Lung (tissue), 4 donors: ENCODE data around the genes MAGEC2, CXorf51B, AFF2, HSFX2, HSFX1 and HSFX4.

GRCh38 chrX:142205120-142205458, at the start of gene MAGEC2:
Gene MAGEC2 (minus strand): TSS chrX:142205290.
- PRO-cap, result no peak
- RAMPAGE, long total RNA, result no peak
- RRBS, result no CpG with 5 or more reads among the region's 13 CpGs

GRCh38 chrX:142703225-142703524, 322.6 kb upstream of the SPANXN4 start:
- PRO-cap, result no peak
- RAMPAGE, long total RNA, result no peak
- RRBS, result no CpG with 5 or more reads among the region's 1 CpG

DNA sequence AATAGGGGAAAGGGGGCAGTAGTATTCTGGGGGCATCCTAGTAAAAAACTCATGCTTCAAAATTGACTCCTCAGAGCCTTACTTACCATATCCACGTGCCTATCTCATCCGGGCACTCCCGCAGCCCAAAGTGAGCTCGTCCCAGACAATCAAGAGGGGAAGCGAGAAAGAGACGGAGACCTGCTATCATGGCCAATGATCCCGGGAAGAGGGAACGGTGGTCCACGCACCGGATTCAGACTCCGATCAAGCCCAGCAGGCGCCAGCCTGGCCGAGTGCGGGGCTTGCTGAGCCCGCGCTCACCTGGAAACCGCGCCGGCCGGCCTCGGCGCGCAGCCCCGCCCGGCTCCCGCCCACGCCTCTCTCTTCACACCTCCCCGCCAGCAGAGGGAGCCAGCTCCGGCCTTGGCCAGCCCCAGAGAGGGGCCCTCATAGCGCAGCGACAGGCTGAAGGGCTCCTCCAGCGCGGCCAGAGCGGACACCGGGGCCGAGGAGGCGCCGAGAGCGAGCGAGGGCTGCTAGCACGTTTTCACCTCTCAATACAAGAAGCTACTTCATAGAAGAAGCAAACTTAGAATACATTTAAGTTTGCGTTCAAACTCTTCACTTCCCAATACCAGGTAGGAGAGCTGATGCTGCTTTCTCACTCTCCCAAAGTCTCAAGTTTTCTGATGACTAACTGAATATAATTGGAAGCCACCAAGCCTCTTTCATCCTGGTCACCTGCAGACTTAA, 36.8 kb upstream of the SPANXN2 start:
- PRO-cap, result no peak
- RAMPAGE, long total RNA, result no peak
- RRBS, result 86% methylated on average over 13 of the region's 42 CpGs

DNA sequence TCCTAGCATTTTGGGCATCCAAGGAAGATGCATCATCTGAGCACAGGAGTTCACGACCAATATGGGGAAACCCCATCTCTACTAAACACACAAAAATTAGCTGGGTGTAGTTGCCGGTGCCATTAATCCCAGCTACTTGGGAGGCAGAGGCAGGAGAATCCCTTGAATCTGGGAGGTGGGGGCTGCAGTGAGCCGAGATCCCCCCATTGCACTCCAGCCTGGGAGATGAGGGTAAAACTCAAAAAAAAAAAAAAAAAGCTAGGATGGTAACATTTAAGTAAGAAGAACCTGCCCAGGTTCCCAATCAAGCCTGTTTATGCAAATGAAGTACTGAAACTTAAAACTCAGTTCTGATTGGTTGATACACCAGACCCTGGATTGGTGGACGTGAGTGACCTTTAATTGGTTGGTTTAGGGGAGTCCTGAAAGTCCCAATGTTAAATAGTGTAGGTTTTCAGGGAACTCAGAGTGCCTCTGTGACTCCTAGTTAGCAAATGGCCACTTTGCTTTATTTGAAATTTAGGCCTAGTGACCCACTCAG, 211.7 kb downstream of the SLITRK2 start:
- PRO-cap, result no peak
- RAMPAGE, long total RNA, result no peak
- RRBS, result no CpG with 5 or more reads among the region's 4 CpGs

DNA sequence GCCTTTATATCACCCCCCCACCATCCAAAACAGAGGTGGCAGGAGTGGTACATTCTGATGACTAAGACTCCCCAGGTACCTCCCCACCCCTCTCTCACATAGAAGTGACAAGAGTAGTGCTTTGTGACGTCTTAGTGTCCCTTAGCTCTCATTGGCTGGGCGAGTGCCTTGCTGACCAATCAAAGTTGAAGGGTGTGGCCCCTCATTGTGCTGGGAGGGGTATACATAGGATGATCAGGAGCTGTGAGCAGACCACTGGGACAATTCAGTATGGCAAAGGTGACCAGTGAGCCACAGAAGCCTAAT, at the start of gene CXorf51B:
Gene CXorf51B (plus strand): TSS at position 250 of the 306 bp plus-strand sequence.
- PRO-cap, result no peak
- RAMPAGE, long total RNA, result no peak
- RRBS, result no CpG with 5 or more reads among the region's 2 CpGs

- PRO-cap, result no peak
- RAMPAGE, long total RNA, result no peak
- RRBS, result no CpG with 5 or more reads among the region's 1 CpG
These were observed 36.0 kb upstream of the FMR1 start for GRCh38 chrX:147875815-147876108.

GRCh38 chrX:147885018-147885443, 26.7 kb upstream of the FMR1 start:
- PRO-cap, result no peak
- RAMPAGE, long total RNA, result no peak
- RRBS, result no CpG with 5 or more reads among the region's 2 CpGs

DNA sequence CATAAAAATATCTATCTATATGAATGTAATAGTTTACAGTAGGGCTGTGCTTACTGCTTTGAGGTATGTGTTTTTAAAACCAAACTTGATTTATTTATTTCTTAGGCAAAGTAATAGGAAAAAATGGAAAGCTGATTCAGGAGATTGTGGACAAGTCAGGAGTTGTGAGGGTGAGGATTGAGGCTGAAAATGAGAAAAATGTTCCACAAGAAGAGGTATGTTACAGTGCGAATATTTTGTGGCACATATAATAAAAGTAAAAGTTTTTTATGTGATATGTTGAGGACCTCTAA, 24.6 kb downstream of the FMR1 start:
- PRO-cap, result no peak
- RAMPAGE, long total RNA, result no peak
- RRBS, result no CpG with 5 or more reads among the region's 1 CpG

- PRO-cap, result no peak
- RAMPAGE, long total RNA, result no peak
- RRBS, result 24% methylated on average over 12 of the region's 135 CpGs
These were observed at the start of gene AFF2 for GRCh38 chrX:148500450-148501620. Gene AFF2 (plus strand): TSS chrX:148500617.

- PRO-cap, result no peak
- RAMPAGE, long total RNA, result no peak
- RRBS, result no CpG with 5 or more reads among the region's 12 CpGs
These were observed 101.3 kb downstream of the ENSG00000287585 start for GRCh38 chrX:149313896-149314467.

GRCh38 chrX:149545143-149546035, 4.3 kb downstream of the HSFX3 start:
- PRO-cap, result no peak
- RAMPAGE, long total RNA, result no peak
- RRBS, result no CpG with 5 or more reads among the region's 33 CpGs

GRCh38 chrX:149595192-149595700, at the start of gene HSFX2:
Gene HSFX2 (minus strand): TSS chrX:149595314.
- PRO-cap, result no peak
- RAMPAGE, long total RNA, result no peak
- RRBS, result no CpG with 5 or more reads among the region's 23 CpGs

DNA sequence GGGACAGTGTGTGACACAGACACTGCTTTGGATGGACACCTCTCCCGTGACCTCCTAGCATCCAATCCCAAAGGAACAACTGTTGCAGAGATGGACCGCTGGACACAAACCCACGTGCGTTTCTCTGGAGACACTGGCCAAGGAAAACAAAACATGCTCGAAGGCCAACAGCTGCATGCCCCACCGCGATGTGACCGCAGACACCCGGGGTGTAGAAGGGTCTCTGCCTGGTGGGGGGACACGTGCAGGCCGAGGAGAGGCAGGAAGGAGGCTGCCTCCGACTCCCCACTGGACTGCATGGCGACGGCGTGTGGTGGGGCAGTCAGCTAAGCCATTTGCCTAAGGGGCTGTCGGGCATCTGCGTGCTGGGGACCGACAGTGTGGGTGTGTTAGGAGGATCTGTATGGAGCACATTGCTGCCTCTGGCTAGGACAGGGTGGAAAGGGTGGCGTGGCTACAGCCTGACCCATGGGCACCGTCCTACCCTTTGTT, at the start of gene HSFX1:
Gene HSFX1 (plus strand): TSS at position 272 of the 492 bp plus-strand sequence.
- PRO-cap, result no peak
- RAMPAGE, long total RNA, result no peak
- RRBS, result no CpG with 5 or more reads among the region's 20 CpGs

DNA sequence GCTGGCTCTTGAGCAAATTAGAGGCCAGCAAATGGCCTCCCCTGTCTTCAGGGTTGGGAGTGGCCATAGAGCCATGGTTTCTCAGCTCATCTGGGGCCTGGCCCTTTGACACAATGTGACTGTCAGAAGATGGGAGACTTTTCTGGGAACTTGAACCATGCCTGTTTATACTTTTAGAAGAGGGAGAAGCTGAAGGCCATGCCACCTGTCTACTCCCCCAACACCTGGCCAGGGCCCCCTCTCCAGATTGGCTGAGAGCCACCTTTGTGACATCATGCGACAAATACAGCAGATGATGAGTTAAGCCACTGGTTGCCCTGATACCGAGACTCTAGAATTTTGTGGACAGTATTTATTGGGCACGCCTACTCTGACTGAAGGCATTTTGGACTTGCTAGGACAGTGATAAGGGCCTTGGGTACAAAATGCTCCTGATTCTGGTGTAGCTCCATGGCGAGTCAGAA, at the start of gene HSFX4:
Gene HSFX4 (plus strand): TSS at position 379 of the 464 bp plus-strand sequence.
- PRO-cap, result no peak
- RAMPAGE, long total RNA, result no peak
- RRBS, result no CpG with 5 or more reads among the region's 4 CpGs

- PRO-cap, result no peak
- RAMPAGE, long total RNA, result no peak
- RRBS, result no CpG with 5 or more reads among the region's 1 CpG
These were observed 25.1 kb upstream of the EOLA2 start for GRCh38 chrX:149963479-149963738.

DNA sequence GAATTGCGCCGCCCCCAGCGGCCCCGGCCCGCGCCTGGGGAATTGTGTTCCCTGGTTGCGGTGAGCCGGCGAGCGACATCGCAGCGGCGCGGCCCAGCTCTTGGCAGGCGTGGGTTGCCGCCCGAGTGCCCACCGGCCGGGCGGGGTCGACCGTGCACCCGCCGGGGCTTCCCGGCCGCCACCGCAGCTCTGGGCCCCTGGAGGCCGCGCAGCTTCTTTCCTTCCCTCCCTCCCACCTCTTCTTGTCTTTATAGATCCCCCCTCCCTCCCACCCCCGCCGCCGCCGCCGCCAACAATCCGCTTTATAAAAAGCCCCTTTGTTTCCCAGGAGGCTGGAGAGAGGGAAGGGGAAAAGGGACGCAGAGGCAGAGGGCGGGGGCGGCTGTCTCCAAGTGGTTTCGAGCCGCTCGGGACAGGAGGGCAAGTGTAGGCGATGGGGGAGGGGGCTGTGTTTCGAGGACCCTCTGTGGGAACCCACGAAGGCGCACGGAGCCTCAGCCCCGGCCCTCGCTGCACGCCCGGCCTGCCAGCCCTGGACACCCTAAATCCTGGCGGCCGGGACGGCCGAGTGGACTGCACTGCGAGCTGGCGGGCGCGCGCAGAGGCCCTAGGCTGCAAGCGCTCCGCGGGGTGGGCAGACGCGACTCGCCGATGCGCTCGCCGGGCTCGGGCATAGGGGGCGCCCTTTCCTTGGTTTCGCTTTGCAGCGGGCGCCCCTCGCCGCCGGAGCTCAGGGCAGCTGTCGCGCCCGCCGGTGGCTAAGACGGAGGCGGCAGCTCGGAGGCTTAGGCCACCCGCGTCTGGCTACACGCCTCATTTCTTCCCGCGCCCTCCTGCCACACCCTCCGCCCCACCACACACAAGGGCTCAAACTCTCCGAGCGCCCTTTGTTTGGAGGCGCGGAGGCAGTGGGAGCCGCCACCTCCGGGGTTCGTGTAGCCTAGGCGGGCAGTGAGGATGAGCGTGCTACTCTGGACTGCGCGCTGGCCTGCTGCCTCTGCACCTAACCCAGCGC, 2.0 kb downstream of the MAMLD1 start:
- PRO-cap, result unidirectional peak, minus-strand start at position 191 of the sequence
- RAMPAGE, long total RNA, result no peak
- RRBS, result 12% methylated on average over 36 of the region's 102 CpGs

DNA sequence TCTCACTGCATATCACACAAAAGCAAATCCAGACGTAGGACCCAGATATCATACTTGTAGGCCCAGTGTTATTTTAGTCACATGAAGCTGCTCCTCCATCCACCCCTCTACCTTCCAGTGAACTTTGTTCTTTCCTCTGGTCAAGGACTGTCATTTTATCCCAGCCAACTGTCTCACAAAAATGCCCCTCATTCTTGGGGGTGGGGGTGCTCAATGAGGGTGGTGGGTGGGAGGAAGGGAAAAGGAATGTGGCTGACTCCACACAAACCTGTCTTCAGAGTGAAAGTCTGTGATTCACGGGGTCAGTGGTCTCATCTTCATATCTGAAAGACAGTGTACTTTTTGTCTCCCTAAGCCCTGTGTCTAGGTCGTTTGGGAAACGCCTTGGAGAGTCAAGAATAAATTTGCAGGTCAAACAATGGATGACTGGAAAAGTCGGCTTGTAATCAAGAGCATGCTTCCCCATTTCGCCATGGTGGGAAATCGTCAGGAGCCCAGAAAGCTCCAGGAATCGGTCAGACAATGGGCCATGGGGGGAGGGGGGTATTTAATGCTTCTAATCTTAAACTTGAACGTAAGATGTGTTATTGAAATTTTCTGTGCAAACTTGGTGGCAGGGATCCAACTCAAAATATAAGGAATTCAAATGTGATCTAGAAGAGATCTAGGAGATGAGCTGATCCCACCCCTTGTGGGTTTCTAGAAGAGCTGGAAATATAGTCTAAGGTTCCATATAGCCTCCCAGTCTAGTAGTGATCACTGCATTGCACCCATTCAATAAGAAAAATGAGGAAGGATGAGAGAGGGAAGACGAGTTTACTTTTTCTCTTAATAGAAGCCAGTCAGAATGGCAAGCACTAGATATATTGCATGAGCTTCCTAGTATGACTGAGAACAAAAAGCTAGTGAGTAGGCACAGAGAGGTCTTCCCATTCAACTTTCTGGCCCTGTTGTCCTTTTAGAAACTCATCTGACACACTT, 82.3 kb downstream of the MAMLD1 start:
- PRO-cap, result no peak
- RAMPAGE, long total RNA, result no peak
- RRBS, result no CpG with 5 or more reads among the region's 10 CpGs

GRCh38 chrX:150470521-150471240, 97.7 kb upstream of the MTM1 start:
- PRO-cap, result no peak
- RAMPAGE, long total RNA, result no peak
- RRBS, result no CpG with 5 or more reads among the region's 14 CpGs

- PRO-cap, result no peak
- RAMPAGE, long total RNA, result no peak
- RRBS, result no CpG with 5 or more reads among the region's 4 CpGs
These were observed 10.8 kb downstream of the MTMR1 start for GRCh38 chrX:150703823-150704660.

DNA sequence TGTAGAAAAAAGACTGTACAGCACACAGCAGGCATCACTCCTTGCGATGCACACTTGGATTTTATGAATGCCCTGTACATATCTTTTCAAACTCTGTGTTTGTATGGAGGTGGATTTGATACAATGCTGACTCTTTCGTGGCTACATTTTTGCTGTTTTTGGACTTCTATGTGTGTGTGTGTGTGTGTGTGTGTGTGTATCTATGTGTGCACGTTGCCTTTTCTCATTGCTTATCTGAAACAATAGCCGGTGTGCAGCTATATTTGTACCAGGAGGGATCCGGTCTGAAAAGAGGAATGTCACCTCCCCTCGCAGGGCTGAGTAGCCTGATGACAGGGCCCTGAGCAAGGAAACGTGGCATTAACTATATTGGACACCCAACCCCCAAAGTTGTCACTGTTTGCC, 8.0 kb downstream of the PRRG3 start:
- PRO-cap, result no peak
- RAMPAGE, long total RNA, result no peak
- RRBS, result no CpG with 5 or more reads among the region's 7 CpGs